Monocyte (primary cell): Measurements from ENCODE around the genes SUPT20HL2, PCYT1B, POLA1 and MAGEB2.

GRCh38 chrX:23667070-23667393 is 261 bp upstream of the PRDX4 start:
- PRO-cap, 2 experiments = peak in 1 of 2 experiments; most common minus-strand start chrX:23667324 (in 1)

GRCh38 chrX:23783648-23784244 is 773 bp downstream of the SAT1 start:
- PRO-cap, 2 experiments = no peak in any of the 2 experiments

DNA sequence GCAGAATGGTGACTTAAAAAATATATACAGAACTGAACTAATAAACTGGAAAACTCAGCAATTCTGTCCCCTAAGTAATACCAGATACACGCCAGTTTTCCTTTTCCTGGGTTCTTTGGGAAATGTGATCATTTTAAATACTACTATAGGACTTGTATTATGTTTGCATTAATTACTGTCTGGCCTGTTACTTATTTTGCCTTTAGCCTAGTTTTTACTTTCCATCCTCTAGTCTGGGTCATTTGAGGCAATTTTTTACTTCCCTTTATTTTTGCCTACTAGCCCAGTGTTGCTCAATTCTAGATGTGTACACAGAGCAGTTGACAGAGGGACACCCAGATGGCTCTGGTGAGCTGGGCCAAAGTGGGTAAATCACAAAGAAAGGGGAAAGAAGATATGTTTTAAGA is 35.9 kb downstream of the APOO start:
- PRO-cap, 2 experiments = no peak in any of the 2 experiments

DNA sequence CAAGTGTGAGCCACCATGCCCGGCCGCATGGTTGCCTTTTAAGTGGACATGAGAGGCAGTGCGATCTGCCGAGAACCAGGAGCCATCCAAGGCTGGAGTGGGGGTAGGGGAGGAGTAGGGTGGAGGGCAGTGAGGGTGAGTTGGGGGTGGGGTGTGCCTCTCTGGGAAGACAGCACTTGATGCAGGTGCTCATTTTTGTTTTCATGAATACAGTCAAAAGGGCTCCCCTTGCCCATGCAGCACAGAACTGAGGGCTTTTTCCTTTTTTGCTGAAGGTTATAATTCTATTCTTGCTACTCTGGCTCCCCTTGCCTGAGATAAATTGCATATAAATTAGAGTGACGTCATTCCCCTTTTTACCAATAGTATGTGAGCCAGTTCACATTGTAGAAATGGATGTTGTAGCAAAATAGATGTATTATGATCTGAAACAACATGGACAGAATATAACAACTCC is 28.3 kb downstream of the CXorf58 start:
- PRO-cap, 2 experiments = no peak in any of the 2 experiments

GRCh38 chrX:24059850-24060490 is 5.2 kb downstream of the EIF2S3 start:
- PRO-cap, 2 experiments = no peak in any of the 2 experiments

DNA sequence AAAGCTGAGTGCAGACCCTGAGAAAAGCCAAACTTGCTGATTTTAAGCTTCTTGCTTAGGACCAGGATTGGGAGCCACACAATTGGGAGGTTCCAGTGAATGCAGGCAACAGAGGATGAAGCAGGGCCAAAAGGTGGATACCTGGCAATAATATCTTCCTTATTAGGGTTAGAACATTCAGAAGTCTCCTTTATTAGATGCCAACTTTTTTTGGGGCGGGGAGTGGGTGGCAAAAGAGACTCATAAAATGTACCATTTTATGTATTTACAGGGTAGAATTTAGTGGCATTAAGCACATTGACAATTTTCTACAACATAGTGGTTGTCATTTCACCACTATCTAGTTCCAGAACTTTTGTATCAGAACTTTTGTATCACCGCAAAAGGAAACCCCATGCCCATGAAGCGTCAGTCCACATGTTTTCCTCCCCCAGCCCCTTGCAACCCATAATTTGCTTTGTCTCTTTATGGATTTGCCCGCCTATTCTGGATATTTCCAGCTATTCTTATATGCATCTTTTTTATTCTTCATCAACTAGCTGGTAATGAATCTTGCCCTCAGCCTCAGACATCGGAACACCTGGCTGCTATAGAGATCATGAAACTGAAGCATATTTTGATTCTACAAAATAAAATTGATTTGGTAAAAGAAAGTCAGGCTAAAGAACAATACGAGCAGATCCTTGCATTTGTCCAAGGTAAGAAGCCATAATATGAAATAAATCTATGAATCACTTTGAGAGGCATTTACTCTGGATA is 7.3 kb downstream of the EIF2S3 start:
- PRO-cap, 2 experiments = no peak in any of the 2 experiments

DNA sequence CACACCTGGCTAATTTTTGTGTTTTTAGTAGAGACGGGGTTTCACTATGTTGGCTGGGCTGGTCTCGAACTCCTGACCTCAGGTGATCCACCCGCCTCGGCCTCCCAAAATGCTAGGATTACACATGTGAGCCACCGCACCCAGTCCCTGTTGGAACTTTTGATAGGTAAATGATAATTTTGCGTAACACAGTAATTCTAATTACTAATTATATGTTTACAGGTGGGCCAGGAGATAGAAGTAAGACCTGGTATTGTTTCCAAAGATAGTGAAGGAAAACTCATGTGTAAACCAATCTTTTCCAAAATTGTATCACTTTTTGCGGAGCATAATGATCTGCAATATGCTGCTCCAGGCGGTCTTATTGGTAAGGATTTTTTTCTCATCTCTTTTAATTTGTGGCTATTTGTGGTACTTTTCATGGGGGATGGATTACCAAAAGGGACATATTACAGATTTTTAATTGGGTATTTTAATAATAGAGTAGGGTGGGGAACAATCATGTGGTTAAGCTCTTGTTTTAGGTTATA is 13.1 kb downstream of the EIF2S3 start:
- PRO-cap, 2 experiments = no peak in any of the 2 experiments

DNA sequence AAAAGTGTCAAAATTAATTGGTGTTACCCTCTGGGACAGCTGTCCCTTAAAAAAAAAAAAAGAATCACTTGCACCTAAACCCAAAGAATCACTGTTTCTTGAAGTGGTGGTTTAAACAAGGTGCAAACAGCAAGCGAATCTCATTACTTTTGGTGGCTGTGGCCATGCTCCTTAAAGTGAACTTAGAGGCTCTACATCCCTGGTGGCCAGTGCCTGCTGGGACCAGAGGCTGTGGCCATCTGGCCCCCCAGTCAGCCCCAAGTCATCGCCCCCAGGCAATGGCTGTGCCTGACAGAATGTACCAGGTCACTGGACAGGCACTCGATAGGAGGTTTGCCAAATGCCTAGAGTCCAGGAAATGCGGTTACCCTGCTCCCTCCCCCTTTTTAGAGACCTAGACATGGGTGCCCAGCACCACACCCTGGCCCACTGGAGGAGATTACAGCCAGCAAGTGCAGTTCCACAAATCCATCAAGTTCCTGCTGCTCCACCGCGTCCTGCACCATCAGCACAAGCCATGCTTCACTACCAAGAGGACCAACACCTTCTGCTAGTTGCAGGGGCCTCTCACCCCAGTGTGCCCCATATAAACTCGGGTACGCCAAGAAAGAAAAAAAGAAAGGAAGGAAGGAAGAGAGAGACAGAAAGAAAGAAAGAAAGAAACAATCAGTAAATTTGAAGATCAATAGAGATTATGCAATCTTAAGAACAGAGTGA is 16.3 kb upstream of the ZFX start:
- PRO-cap, 2 experiments = no peak in any of the 2 experiments

- PRO-cap, 2 experiments = no peak in any of the 2 experiments
These were observed 38.8 kb downstream of the ZFX start for GRCh38 chrX:24188143-24188864.

DNA sequence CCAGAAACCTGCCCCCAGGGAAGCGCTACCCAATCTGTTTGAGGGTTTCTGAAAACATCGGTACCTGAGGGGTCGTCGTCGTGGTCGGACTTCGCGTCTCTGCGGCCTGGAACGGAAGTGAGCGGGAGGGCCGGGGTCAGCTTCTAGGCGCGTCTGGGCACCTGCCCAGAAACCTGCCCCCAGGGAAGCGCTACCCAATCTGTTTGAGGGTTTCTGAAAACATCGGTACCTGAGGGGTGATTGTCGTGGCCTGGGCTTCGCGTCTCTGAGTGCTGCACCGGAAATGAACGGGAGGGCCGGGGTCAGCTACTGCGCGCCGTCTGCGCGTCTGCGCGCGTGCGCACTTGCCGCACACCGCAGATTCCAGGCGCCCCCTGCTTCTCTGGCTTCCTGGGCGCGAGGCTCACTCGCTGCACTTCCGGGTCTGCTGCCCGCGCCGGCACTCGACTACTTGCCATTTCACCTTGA is at the start of gene SUPT20HL2:
TSS of gene SUPT20HL2 (minus strand) at position 285 of the 468 bp plus-strand sequence.
- PRO-cap, 2 experiments = no peak in any of the 2 experiments

DNA sequence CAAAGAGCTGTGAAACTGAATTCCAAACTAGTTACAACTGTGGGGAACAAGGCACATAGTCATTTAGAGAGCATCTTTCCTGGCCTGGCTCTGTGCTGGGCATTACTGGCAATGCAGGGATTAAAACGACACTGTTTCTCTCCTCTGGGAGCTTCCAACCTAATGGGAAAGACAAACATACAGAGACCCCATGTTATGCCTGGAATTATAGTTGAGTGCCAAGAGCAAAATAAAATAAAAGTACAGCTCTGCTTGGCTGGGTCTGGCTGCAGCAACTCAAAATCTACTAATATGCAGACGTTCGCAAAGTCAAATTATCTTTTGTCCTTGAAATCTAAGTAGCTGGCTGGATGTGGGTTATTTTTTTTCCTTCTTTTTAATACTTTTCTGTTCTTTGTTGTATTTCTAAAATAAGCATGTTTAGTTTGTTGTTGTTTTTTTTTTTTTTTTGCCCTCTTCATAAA is 36.6 kb downstream of the SUPT20HL1 start:
- PRO-cap, 2 experiments = no peak in any of the 2 experiments

DNA sequence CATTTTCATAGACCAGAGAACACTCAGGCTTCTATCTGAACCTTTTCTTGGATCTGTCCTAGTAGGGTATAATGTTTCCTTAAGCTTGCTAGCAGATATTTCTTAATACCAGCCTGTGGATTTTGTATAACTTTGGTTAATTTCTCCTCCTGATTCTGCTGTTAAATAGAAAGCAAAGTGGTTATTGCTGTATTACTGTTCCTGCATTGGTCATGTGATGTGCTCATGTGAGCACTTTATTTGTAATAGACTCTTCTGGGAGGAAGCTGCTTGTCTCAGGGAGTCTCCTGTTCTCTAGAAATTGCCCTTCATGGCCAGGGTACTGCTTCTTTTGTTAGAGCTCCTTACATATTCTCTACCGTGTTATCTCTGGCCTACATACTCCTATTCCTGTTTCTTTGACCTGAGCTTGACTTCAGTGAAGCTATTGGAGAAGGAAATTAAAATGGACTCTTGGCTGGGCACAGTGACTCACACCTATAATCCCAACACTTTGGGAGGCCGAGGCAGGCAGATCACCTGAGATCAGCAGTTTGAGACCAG is 14.0 kb downstream of the PDK3 start:
- PRO-cap, 2 experiments = no peak in any of the 2 experiments

GRCh38 chrX:24545388-24546083 is 80.5 kb downstream of the PDK3 start:
- PRO-cap, 2 experiments = no peak in any of the 2 experiments

GRCh38 chrX:24646500-24647631 is at the start of gene PCYT1B:
Gene PCYT1B, minus strand, starts transcription at chrX:24647347.
- PRO-cap, 2 experiments = no peak in any of the 2 experiments

- PRO-cap, 2 experiments = peak in 2 of 2 experiments; most common plus-strand start chrX:24693921 (in 2); most common minus-strand start chrX:24693753 (in 2)
These were observed at the start of gene POLA1 for GRCh38 chrX:24693230-24694458. Gene POLA1, plus strand, starts transcription at chrX:24693918.

DNA sequence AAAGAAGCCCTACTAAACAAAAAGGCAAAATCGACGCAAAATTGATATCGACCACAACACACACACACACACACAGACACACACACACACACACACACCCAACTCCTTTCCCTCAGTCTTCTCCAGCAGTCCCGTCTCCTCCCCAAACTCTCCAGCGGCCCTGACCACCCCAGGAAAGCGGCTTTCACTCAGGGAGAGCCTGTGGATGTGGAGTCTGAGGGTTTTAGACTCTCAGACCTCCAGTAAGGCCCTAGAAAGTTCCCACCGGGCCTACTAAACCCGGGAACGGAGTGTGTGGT is 14.0 kb downstream of the ARX start:
- PRO-cap, 2 experiments = no peak in any of the 2 experiments

DNA sequence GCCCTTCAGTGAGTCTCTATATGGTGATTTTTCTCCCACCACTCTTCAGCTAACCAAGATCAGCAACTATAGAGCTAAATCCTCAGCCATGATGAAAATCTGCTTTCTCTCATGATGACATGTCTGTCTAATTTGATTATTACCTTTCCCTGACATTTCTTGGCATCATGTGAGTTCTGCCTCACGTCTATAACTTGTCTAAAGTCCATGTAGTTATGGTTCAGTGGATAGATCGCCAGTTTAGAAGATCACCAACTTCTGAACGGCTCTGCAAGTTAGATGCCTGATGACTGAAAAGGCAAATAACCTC is 14.9 kb upstream of the DCAF8L1 start:
- PRO-cap, 2 experiments = no peak in any of the 2 experiments

GRCh38 chrX:28271174-28271495 is 289.9 kb upstream of the DCAF8L1 start:
- PRO-cap, 2 experiments = no peak in any of the 2 experiments

- PRO-cap, 2 experiments = no peak in any of the 2 experiments
These were observed 176.8 kb downstream of the IL1RAPL1 start for GRCh38 chrX:28764069-28764323.

DNA sequence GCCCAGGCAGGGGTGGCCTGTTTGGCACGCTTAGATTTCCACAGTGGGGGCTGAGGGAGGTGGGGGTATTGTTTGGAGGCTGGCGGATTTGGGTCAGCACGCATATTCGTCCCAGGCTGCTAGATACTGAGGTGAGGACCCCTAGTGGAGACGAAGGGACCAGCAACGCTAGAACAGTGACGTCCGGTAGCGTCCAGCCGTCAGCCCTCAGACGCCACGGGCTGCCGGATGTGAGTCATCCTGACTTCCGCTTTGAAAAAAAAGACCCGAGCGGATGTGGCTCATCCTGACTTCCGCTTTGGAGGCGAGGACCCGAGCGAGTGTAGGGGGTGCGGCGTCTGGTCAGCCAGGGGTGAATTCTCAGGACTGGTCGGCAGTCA is at the start of gene MAGEB2:
TSS of gene MAGEB2 (plus strand) at position 290 of the 380 bp plus-strand sequence.
- PRO-cap, 2 experiments = no peak in any of the 2 experiments